Kidney epithelial cell (primary cell): ENCODE measurements around the gene ARID2.

DNA sequence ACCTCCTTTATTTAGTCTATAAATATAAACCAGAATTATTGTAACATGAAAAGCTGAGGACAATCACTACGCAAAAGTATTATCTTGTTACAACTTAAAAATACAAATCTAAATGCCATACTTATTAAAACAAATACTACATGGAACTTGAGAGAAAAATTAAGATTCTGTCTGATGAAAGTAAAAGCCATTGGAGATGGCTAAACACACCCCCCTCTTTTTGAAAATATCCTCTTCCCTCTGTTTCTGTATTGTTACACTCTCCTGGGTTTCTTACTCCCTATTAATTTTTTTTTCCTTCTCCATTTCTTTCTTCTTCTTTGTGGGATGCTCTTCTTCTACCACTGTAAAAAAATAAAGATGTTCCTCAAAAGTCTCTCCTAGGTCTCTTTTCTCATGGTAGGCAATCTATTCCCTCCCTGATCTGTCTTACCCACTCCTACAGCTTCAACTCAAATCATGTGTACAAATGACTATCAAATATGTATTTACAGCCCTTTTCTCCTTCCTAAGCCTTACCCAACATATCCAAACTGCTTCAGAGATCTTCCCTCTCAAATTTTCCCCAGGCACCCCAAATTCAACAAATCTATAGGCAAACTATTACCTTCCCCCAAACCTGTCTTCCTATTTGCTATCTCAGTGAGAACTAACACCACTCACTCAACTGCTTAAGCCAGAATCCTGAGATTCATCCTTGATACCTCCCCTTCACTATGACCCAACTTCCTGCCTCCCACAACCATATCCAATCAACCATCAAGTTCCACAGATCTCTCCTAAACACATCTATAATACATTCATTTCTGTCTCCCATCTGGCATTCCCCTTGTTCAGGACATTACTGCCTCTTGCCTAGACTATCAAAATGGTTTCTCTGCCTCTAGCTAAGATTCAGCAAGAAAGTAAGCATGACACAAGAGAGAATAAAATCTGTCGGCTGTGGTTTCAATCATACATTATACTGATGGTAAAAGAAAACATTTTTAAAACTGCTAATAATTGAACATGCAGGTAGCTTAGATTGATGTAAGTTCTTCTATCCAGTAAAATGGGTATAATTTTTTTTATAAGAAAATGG is 21.5 kb downstream of the YAF2 start:
- RAMPAGE, long total RNA = no peak
- RRBS = no CpG with 5 or more reads among the region's 2 CpGs

- RAMPAGE, long total RNA = no peak
- RRBS = 1% methylated on average over 66 of the region's 99 CpGs
These were observed 490 bp downstream of the YAF2 start for GRCh38 chr12:42237352-42238163.

- RAMPAGE, long total RNA = no peak
- RRBS = no CpG with 5 or more reads among the region's 22 CpGs
These were observed 712 bp downstream of the PPHLN1 start for GRCh38 chr12:42326333-42327425.

DNA sequence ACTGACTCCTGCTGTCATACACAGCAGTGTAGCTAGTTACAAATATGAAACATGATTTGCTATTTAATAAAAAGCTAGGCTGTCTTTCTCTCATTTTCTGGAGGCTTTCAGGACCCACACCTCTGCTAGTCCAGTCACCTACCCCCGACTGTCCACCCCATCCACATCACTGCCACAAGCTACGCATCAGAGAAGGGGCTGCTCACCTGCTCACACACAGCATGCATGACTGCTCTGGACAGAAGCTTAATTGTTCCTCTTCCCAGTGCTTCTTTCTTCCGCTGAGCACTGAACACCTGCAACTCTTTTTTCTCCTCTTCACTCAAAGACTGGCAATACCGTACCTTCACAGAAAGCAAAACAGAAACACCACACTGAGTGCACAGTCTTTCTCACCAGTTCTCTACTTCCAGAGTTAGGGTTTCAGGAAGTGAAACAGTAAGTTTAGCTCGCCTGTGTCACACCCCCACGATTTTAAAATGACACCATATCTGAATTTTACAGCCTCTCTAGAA is 120.2 kb downstream of the PRICKLE1 start:
- RAMPAGE, long total RNA = no peak
- RRBS = no CpG with 5 or more reads among the region's 6 CpGs

DNA sequence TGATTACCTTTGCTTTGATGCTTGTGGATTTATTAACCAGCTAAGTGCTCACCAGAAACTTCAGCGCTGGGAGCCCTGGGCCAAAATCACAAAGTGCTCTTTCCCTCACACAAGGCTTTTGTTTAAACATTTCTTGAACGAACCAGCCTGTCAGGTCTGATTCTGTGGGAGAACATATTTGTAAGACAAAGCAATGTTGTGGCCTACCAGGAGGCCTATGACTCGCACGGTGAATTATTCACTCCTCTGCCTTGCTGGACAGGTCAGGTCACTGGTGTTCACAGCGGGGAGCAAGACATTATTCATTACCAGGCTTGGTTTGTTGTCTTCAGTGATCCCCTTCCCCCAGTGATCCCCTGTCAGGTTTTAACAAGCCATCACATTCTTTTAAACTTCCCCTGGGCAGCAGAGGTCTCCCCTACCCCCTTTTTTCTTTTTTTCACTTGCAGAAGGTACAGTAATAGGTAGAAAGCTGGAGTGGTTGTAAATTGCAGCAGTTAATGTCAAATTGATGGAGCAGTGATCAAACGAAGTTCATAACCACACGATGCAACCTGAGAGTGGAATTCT is 167.5 kb upstream of the PRICKLE1 start:
- RAMPAGE, long total RNA = no peak
- RRBS = no CpG with 5 or more reads among the region's 7 CpGs

DNA sequence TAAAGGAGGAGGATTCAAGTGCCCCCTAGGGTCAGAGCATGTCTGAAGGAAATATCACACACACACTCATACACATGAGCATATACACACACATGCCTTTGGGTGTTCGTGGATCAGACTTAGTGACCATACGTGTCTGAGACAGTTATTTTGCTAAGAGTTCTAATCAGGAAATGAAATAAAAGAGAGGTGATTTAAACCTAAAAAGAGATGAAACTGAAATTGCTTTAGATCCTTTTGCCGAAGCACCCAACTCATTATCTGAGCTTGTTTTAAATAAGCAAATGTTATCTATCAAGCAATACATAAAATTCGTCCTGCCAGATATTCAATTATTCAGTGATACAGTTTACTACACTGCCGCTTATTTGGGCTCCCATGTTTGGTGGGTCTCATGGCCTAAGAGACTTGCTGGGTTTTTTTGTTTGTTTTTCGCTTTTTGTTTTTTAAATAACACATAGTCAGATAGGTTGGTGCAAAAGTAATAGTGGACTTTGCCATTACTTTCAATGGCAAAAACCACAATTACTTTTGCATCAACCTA is 260.9 kb downstream of the ADAMTS20 start:
- RAMPAGE, long total RNA = no peak
- RRBS = no CpG with 5 or more reads among the region's 6 CpGs

GRCh38 chr12:43952117-43952825 is 116.4 kb downstream of the TMEM117 start:
- RAMPAGE, long total RNA = no peak
- RRBS = no CpG with 5 or more reads among the region's 2 CpGs

DNA sequence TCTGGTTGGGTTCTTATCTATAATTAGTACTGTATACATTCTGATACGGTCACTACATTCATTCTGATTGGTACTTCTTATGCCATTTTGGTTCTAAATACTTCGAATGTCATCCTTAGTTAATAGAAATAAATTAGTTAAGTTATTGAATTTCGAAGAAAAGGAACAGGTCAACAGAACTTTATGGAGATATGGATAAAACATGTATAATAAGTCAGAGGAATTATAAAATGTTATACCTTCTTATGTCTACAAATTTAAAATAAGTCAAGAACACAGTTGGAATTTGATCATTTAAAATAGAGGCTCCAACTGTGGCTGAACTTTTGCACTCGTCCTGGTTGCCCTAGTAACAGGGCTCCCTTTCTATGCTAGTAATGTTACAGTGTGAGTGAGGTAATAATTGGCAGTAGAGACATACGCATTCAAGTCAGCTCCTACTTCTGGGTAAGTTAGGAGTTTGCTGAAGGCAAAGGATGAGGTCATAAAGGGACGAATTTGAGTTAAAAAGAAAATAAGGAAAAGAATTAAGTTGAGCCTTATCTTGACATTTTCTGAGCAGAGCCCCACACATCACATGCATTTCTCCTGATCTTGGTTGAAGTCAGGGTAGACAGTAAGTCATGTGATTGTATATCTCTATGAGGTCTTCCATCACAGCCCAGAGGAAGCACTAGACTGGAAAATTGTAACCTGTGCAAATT is 129.0 kb downstream of the TMEM117 start:
- RAMPAGE, long total RNA = no peak
- RRBS = no CpG with 5 or more reads among the region's 6 CpGs

GRCh38 chr12:44060061-44060689 is 224.3 kb downstream of the TMEM117 start:
- RAMPAGE, long total RNA = no peak
- RRBS = no CpG with 5 or more reads among the region's 3 CpGs

GRCh38 chr12:45518433-45518904 is 211.0 kb upstream of the ARID2 start:
- RAMPAGE, long total RNA = no peak
- RRBS = 35% methylated on average over 4 of the region's 8 CpGs

DNA sequence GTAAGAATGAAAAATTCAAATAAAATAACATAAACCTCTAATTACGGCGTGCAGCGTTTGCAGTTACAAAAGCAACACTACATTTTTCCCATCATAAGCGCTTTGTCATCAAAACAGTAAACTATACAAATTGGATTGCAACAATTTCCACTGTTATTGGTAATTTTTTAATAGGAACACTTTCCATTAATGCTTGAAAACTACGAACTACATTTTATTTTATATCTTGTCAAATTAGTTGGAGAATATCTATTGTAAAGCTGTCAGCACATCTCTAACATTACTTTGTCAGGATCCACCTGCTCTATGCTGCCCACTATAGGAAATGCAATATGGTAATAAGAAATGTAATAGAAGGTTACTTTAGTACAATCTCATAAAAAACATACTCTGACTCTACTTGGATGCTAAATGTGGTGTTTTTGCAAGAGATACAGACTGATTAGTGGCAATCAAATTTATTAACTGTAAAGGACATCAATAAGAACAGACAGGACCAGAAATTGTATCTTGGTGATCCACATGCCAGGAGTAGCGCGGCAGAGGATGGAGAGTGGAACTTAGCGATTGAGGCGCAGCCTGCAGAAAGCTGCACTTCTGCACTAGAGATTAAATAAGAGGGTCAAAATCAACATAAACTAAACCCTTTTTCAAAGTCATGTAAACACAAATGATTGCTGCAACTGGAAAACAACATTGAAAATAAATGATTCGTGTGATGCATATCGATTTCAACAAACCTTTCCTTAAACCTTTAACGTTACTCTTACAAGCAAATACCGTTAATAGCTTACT is 3.7 kb upstream of the ARID2 start:
- RAMPAGE, long total RNA = no peak
- RRBS = no CpG with 5 or more reads among the region's 13 CpGs

DNA sequence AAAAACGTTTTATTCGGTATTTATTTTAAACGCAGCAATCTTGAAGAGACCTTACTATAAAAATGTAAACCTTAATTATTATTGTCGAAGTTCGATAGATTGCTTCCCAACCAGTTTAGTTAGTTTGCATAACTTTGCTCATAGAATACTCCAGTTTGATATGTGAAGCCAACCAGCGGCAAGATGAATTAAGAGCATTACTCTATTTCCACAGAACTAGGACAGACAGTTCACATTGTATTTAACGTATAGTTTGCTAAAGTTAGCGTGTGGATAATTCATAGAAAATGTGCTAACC is 1.3 kb upstream of the ARID2 start:
- RAMPAGE, long total RNA = no peak
- RRBS = no CpG with 5 or more reads among the region's 8 CpGs

DNA sequence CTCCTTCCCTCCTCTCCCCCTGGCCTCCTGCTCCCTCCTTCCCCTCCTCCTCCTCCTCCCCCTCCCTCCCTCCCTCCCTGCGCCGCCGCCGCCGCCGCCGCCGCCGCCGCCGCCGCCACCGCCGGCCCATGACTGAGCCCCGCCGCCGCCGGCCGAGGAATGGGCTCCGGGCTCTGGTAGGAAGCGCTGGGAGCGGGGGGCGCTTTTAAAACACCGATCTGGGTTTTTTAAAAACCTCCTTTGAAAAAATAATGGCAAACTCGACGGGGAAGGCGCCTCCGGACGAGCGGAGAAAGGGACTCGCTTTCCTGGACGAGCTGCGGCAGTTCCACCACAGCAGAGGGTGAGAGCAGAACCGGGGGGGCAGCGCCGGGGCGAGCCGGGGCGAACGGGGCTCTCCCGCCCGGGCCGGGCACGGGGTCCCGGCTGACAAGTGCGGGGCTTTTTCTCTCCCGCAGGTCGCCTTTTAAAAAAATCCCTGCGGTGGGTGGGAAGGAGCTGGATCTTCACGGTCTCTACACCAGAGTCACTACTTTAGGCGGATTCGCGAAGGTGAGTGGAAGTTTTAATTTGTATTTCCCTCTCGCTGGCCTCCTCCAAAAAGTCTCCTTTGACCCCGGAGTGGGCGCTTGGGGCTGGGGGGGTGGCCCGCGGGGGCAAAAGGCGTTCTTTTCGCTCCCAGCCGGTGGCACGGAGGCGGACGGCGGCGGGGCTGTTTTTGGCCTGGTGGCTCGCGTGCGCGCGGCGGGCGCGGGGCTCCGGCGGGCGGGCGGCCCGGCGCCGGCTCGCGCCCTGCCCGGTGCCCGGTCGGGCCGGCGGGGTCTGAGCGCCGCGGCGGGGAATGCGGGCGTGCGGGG is at the start of gene ARID2:
TSS of gene ARID2 (plus strand) at position 121 of the 857 bp plus-strand sequence.
- RAMPAGE, long total RNA = no peak
- RRBS = under 1% methylated on average over 27 of the region's 95 CpGs

GRCh38 chr12:45975252-45976076 is 14.9 kb downstream of the SCAF11 start:
- RAMPAGE, long total RNA = no peak
- RRBS = no CpG with 5 or more reads among the region's 9 CpGs

DNA sequence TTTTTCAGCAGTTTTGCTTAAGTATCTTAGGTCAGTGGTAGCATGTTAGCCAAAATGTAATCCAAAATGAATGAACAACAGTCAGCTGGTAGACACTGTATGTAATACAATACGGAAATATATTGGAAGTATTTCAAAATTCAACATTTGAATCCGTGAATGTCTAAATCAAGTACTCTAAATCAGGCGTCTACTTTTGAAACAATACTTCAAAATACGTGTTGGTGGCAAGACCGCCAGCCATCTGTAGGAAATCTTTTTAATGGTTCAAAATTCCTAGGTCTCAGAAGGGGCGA is 1.1 kb downstream of the SCAF11 start:
- RAMPAGE, long total RNA = no peak
- RRBS = no CpG with 5 or more reads among the region's 6 CpGs

GRCh38 chr12:45991206-45991481 is 770 bp upstream of the SCAF11 start:
- RAMPAGE, long total RNA = no peak
- RRBS = no CpG with 5 or more reads among the region's 21 CpGs

GRCh38 chr12:46159972-46160442 is 108.8 kb downstream of the SLC38A1 start:
- RAMPAGE, long total RNA = no peak
- RRBS = no CpG with 5 or more reads among the region's 6 CpGs

DNA sequence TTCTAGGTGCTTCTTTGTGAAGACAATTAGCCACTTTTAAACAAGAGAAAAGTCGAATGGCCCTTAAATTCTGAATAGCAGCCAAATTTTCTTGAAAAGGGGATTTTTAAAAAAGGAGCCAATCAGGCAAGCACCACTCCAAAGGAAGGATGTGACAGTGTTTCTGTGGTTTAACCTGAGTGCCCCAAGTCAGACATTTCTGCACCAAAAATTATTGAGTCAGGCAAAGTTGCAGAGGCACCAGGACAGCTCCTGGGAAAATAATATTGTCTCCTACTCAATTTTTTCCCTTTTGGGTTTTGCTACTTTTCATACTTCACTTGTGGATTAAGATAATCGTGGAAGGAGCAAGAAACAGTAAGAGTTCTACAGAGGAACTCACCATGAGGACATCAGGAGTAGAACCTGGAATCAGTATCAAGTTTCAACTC is 91.0 kb downstream of the SLC38A1 start:
- RAMPAGE, long total RNA = no peak
- RRBS = no CpG with 5 or more reads among the region's 2 CpGs

DNA sequence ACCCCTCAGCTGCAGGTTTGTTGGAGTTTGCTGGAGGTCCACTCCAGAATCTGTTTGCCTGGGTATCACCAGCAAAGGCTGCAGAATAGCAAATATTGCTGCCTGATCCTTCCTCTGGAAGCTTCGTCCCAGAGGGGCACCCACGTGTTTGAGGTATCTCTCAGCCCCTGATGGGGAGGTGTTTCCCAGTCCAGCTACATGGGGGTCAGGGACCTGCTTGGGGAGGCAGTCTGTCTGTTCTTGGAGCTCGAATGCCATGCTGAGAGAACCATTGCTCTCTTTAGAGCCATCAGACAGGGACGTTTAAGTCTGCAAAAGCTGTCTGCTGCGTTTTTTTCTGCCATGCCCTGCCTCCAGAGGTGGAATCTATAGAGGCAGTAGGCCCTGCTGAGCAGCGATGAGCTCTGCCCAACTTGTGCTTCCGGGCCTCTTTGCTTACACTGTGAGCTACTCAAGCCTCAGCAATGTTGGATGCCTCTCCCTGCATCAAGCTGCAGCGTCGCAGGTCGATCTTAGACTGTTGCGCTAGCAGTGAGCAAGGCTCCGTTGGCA is 73.6 kb downstream of the SLC38A1 start:
- RAMPAGE, long total RNA = no peak
- RRBS = no CpG with 5 or more reads among the region's 12 CpGs

DNA sequence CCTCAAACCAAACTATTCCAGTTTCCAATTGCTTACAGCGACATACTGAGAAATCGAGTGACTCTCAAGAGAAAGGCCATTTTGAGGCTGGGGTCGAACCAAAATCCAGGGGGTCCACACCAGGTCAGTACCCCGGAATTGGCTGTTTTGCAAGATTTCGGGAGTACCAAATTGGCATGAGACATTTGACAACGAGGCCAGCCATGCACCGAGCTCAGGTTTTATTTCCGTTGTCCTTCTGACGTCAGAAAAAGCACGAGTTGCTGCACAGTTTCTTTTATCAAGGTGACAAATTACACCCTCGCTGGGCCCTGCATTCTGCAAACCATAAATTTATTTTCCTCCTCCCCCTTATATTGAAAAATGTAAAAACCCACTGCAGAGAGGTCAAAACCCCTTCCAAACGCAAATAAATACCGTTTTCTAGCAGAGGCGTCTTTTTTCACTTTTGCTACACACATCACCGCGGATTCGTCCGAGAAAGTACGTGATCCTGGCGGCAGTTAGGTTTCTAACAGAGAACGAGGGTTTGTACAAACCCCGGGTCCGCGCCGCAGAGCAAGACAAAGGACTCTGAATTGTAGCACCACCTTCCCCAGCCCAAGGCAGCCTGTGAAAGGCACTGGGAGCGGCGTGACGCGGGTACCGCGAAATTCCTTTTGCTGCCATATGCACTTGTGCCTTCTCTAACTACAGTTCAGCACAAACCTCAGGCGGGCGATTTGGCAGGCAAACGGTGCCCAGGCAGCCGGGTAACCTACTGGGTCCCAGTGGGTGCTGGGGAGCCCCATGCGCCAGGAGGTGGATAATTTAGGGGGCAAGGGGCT is 1.8 kb downstream of the SLC38A1 start:
- RAMPAGE, long total RNA = no peak
- RRBS = 0% methylated on average over 1 of the region's 36 CpGs